Measurements from ENCODE around the genes HAPLN1 and LYSMD3.

DNA sequence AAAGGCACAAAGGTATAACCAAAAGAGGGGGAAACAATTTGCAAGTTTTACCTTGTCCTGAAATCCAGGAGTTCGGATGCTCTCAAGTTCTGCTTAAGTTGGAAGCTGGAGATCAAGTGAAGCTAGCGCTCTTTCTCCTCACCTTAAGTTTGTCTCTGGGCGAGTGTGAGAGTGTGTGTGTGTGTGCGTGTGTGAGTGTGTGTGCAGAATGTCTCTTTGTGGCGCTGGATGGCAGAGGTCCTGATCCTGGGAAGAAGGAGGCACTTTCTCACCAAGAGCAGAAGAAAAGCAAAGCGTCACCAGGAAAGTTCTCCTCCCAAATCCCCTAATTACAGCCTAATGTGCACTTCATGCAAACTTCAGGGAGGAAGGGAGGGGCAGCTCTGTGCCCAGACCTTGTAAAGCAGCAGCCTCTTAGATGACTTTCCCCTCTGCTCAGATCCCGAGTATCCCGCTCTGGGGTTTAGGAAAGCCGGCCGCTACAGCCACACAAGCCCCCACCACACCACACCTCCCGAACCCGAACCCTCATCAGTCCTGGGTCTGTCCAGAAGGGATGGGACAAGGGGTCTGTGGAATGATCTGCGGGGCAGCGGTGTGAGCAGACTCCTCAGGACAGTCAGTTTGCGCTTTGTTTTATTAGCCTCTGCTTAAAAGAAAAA lies at the start of gene HAPLN1:
TSS of gene HAPLN1 (minus strand) at position 118 of the 662 bp plus-strand sequence.
- RRBS, result no CpG with 5 or more reads among the region's 15 CpGs

DNA sequence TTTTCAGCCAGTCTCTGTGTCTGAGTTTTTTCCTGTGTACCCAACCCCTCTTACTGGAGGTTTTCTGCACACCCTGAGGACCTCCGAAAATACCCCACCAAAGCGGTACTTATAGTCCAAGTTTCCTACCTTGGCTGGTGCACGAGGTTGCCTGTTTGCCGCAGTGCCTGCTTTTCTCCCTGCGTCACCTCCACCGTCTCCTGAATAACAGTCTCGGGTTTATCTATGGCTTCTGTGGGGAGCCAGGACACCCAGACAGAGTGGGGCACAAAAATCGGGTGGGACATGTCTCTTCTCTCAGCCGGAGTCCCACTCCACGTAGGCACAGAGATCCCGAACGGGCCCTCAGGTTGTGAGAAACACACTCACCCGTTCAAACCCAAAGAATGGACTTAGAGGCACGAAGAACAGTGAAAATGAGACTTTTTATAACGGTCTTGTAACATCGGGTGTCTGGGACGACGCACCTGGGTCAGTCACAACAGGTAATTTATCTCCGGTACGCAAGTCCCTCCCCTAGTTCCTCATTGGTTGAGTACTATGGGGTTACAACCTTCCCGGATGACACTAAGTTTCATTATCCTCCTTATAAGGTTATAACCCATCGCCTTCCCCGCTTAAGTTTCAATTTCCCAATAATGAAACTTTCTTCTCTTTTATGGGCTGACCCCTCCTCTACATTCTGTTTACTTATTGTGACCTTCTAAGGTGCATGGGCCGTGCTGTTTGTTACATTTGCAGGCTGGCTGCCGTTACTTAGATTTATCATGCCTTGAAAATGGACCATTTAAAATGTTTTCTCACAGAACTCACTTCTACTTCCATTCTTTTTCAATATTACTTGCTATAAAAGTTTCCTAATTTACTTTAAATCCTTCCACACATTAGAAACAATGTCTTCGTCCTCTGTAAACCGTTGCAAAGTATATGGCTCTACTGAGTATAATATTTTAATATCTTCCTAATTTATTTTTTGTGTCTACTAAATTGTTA lies 970.1 kb upstream of the COX7C start:
- RRBS, result no CpG with 5 or more reads among the region's 27 CpGs

DNA sequence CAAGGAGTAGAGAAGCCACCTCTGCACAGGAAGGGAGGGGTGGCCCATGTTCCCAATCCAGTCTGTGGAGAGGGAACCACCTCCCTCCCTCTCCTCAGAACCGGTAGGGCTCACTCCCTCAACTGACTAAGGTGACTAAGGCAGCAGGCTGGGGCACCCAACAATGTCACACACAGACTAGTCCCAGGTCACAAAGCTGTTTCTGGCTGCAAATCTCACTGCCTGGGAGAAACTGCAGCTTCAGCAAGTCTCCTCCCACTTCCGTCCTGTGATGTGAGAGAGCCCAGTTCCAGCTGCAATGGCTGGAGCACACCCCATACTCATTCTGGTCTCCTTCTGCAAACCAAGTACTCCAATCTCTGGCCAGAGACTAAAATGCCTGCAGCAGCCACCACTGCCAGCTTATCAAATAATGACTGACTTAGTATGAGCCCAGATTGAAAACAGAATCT lies 247.6 kb upstream of the RASA1 start:
- RRBS, result no CpG with 5 or more reads among the region's 2 CpGs

DNA sequence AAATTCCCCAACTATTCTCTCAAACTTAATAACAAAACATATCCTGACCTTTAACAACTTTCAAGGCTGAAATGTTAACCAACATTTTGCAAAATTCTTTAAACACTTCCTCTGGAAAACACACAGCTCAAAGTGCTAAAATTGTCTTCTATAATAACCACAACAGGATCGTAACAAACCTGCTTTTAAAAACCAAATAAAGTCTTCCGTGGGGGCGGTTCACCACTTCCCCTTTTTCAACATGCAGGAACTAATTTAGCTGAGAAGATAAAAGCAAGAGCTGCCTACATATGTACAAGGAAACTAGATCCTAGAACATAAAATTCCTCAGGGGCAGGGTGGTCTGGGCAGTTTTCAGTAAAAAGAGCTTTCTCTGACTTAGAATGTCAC lies 186.2 kb upstream of the RASA1 start:
- RRBS, result no CpG with 5 or more reads among the region's 3 CpGs

- RRBS, result no CpG with 5 or more reads among the region's 2 CpGs
Observed at GRCh38 chr5:87120358-87120932, 147.2 kb upstream of the RASA1 start.

GRCh38 chr5:87385856-87386270 lies 26.9 kb downstream of the CCNH start:
- RRBS, result no CpG with 5 or more reads among the region's 1 CpG

GRCh38 chr5:87390678-87391445 lies 21.9 kb downstream of the CCNH start:
- RRBS, result no CpG with 5 or more reads among the region's 5 CpGs

DNA sequence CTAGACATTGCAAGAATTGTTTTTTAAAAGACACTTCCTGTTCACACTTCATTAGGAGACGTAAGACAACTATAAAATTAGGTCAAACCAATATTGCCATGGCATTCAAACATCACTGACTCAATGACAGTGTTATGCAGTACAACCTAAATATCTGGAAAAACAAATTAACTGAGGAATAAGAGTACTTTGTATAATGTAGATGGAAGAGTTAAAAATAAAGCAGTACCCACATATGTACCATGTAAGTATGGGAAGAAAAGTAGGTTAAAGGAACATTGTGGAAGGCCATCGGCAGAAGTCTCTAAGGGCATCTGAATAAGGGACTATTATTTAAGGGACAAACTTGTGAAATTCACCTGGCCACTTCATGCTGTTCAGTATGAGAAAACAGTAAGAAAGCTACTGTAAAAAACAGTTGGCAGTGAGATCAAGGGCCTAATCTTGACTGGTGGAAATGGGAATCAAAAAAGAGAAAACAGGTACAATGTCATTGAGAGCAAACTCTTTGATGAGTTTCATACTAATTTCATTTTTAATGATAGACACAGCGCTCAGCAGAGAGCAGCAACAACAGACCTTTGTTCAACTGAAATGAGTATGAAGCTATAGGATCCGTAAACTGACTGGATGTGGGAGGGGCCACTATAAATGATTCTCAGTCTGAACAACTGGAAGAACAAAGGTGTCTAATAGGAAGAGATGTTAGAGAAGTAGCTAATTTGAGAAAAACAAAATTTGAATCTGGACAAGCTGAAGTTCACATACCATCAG lies 4.2 kb downstream of the CCNH start:
- RRBS, result no CpG with 5 or more reads among the region's 4 CpGs

GRCh38 chr5:87413072-87413211 lies 212 bp upstream of the CCNH start:
- RRBS, result no CpG with 5 or more reads among the region's 5 CpGs

GRCh38 chr5:87770391-87771144 lies 357.8 kb upstream of the CCNH start:
- RRBS, result 8% methylated on average over 2 of the region's 19 CpGs

GRCh38 chr5:88229419-88230184 lies 39.0 kb downstream of the TMEM161B start:
- RRBS, result no CpG with 5 or more reads among the region's 7 CpGs

DNA sequence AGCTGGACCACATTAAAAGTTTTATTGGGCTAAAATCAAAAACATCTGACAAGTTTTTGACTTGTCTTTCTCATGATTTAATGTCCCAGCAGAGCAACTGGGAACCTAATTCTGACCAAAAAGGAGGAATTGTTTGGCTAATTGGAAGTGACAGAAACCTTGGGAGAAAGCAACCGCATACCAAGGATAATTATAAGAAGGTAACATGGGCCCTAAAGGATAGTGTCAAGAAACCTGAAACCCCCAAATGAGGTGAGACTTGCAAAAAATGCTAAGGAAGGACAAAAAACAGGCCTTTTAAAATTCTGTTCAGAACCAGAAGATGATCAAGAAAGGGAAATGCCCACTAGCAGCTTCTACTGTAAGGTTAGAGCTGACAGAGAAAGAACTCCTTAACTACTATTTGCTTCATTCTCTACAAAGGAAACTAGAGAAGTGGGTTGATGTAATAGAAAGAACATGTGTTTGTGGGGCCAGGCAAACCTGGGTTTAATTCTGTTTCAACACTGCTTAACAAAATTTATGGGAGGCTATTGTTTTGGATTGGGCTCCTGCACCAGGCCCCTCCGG lies 17.1 kb upstream of the TMEM161B start:
- RRBS, result no CpG with 5 or more reads among the region's 2 CpGs

DNA sequence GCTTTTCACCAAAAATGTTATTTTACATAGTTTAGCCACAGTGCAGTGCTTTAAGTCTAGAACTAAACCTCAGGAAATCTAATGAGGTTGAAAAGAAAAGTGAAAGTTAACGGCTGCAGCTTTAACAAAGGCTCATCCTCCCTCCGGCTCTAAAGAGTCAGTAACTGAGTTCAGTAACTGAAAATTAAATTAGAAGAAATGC lies 233.7 kb upstream of the TMEM161B start:
- RRBS, result no CpG with 5 or more reads among the region's 2 CpGs

- RRBS, result 5% methylated on average over 2 of the region's 13 CpGs
Observed at GRCh38 chr5:88667215-88667705, 215.7 kb downstream of the MEF2C start.

GRCh38 chr5:88813767-88814190 lies 69.2 kb downstream of the MEF2C start:
- RRBS, result no CpG with 5 or more reads among the region's 3 CpGs

GRCh38 chr5:88824732-88825254 lies 58.2 kb downstream of the MEF2C start:
- RRBS, result no CpG with 5 or more reads among the region's 4 CpGs

- RRBS, result no CpG with 5 or more reads among the region's 5 CpGs
Observed at GRCh38 chr5:88876569-88877520, 6.1 kb downstream of the MEF2C start.

GRCh38 chr5:90073387-90074127 lies 336.0 kb downstream of the CETN3 start:
- RRBS, result no CpG with 5 or more reads among the region's 27 CpGs

- RRBS, result 1% methylated on average over 15 of the region's 48 CpGs
Observed at GRCh38 chr5:90528939-90529652, at the start of gene LYSMD3. Gene LYSMD3, minus strand, starts transcription at chr5:90529584.

- RRBS, result no CpG with 5 or more reads among the region's 4 CpGs
Observed at GRCh38 chr5:90658436-90658948, 99.9 kb downstream of the ADGRV1 start.